Glomerular endothelial cell (primary cell): ENCODE results near the genes FAM131B and ZNF425.

- RAMPAGE, long total RNA = no peak
Measured at GRCh38 chr7:142927435-142927821, 6.1 kb downstream of the TRPV5 start.

DNA sequence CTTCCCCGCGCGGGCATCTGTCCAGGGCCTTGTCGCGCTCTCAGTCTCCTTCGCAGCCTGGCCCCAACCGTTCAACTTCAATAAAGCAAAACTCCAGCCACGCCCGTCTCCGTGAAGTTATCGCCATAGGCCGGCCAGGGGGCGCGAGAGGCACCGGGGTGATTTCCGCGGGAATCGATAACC lies 311 bp upstream of the CASP2 start:
- RAMPAGE, long total RNA = no peak

DNA sequence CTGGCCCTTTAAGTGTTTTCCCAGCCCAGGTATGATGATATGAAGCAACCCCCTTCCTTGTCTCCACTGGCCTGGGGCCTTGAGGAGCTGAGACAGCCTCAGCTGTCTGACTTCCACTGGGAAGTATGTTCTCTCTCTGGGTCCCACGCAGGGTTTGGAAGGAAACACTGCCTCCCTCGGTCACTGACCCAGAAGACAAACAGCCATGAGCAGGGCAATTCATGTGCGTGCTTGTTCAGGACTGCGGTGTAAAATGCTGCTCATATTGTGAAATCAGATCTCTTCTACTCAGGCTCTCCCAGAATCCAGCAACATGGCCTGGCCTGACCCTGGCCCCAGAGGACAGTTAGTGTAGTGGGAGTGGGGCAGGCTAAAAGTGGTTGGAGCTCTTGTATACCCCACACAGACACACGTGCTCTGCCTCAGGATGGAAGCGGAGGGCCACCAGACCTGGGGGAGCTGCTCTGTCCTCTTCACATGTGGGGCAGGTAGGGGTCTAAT lies 2.8 kb downstream of the CLCN1 start:
- RAMPAGE, long total RNA = no peak

DNA sequence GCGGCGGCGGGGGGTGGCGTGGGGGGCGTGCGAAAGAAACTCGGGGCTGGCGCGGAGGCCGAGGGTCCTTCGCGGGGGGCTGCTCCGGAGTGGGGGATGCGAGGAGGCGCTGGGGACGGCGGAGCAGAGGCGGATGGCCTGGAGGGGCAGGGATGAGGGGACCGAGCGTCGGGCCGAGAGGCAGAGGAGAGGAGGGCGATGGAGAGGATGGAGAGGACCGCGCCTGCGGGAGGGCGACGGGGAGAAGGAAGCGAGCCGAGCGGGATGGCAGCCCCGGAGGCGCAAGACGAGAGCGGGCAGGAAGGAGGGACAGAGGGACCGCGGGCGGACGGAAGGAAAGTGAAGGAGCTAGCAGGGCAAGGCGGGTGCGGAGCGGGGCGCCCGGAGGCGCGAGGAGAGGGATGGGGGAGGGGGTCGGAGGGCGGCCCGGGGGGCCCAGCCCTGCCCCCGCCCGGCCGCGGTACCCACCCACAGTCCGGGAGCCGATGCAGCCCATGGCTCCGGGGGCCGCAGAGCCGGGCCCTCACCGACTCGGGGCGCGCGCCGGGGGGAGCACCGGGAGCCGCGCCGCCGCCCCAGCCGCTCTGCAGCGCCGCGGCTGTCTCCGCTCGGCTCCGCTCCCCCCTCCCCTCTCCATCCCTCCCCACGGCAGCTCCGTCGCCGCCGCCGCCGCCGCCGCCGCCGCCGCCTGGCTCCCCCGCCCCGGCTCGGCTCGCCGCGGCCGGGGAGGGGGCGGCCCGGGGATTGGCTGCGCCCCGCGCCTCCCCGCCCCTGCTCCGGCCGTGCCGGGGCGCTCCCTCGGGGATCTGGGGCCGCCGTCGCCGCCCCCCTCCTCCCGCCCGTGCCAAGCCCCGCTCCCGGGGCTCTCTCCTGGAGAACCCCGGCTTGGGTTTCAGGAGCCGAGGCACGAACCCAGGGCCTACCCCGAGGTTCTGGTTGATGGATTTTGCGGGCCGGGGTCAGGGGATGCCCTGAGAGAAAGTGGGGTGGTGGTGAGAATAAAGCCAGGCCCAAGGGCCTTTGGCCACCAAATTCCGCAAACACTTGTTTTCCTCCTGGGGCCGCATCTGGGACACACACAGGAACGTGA lies at the start of gene FAM131B:
TSS of gene FAM131B (minus strand) at position 606 of the 1,090 bp plus-strand sequence.
- RAMPAGE, long total RNA = no peak

GRCh38 chr7:143378695-143379662 lies 2.2 kb upstream of the ZYX start:
- RAMPAGE, long total RNA = no peak

DNA sequence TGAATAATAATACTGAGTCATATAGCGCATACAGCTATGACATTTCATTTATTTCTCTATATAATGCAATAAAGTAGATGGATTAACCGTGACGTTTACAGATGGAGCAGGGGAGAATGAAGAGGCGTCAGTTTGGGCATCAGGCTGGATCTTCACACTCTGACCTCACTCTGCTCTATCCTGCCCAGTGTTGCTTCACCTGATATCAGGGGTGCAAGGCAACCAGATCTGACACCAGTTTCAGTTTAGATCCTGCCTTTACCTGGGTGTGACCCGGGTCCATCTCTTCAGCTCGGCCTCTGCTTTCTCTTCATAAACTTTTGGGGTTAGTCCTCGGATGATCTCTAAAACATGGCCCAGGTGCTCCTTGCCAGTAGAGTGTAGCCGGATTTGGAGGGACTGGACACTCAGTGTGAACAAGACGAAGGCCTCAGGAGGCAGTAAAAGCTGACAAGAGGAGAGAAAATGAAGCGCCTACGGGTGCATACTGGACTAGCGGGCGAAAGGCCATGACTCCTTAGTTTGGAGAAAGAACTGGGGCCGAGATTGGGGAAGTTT lies 1.4 kb upstream of the ZYX start:
- RAMPAGE, long total RNA = no peak

- RAMPAGE, long total RNA = no peak
Measured at GRCh38 chr7:143381410-143381802, 261 bp downstream of the ZYX start.

DNA sequence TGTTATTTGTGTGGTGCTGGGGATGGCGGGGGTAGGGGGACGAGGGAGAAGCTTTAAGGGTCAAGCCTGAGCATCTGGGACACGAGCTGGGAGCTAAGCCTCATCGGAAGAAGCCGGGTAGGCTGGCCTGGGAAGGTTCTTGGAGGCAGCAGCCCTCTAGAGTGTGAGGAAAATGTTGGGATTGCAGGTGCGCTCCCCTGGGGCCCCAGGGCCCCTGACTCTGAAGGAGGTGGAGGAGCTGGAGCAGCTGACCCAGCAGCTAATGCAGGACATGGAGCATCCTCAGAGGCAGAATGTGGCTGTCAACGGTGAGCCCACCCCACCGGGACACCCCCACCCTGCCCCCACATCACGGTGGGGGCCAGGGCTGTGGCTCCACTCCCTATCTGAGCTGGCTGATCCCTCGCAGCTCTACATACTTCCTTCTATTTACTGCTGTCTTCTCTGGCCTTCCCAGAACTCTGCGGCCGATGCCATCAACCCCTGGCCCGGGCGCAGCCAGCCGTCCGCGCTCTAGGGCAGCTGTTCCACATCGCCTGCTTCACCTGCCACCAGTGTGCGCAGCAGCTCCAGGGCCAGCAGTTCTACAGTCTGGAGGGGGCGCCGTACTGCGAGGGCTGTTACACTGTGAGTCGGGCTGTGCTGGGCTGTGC lies 7.0 kb downstream of the ZYX start:
- RAMPAGE, long total RNA = no peak

DNA sequence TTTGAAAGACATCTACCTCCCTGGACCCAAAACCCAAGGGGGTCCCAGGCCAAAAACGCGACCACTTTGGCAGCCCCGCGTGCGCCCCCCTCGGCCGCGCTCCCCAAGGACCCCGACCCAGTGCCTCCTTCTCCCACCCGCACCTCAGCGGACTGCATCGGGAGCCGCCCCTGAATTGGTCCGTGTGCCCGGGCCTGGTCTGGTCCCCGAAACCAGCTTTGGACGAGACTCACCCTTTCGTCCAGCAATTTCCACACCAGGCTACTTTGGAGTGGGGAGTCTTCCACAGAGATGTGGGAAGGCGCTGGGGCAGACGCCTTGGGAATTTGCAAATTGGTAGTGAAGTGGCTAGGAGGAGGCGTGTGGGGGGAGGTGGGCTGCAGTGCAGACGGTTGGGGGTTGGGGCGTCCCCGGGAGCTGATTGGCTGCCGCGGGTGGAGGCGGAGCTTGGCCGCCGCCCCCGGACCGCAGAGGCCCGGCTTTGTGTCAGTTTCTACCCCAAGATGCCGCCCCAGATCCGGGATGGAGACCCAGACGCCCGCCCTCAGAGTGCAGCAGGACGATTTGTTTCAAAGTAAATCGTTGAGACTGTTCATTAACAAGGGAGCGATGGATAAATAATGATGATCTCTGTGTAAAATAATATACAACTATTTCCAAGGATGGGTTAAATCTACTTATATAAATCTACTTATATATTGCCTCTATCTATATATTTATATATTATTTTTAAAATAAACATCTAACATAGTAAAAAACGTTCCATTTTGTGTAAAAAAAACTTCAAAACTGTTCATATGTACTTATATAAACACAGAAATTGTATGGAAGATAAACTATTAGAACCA lies 16.8 kb downstream of the TCAF1 start:
- RAMPAGE, long total RNA = no peak

GRCh38 chr7:144908820-144909330 lies 73.0 kb upstream of the TPK1 start:
- RAMPAGE, long total RNA = no peak

GRCh38 chr7:145681207-145681557 lies 435.4 kb upstream of the CNTNAP2 start:
- RAMPAGE, long total RNA = no peak

- RAMPAGE, long total RNA = no peak
Measured at GRCh38 chr7:148268137-148268406, 322.5 kb upstream of the C7orf33 start.

DNA sequence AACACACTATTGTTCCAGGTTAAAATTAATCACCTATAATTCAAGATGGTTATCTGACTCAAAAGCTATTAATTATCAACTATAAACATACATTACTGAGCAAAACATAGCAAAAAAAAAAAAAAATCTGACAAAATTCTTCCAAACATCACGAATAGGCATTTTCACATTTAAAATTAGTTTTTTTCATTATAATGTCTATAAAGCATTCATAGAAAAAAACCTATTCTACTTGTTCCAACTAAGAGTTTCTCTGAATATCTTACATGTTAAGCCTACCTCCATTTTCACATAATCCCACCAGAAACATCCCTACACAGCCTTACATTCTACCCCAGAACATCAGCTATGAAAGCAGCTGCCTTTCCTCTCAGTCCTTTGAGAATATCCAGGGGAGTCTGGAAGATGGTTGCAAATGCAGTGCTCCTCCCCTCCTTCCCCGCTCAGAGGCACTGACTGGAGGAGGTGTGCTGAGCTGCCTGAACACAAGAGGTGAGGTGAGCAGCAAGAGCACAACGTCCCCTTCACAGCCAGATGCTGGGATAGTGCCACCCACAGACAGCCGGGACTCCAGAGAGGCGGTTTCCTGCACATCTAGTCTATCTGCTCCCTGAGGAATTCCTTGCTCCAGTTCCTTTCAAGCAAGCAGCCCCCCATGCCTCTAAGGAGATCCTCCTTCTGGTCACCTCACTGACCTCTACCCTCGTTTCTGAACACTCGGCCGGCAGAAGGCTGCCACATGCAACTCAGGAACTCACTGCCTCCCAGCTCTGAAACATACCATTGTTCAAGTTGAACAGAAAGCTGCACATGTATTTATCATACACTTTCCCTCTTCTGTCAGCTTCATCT lies 74.3 kb downstream of the EZH2 start:
- RAMPAGE, long total RNA = no peak

- RAMPAGE, long total RNA = no peak
Measured at GRCh38 chr7:148941716-148942366, 57.8 kb upstream of the EZH2 start.

DNA sequence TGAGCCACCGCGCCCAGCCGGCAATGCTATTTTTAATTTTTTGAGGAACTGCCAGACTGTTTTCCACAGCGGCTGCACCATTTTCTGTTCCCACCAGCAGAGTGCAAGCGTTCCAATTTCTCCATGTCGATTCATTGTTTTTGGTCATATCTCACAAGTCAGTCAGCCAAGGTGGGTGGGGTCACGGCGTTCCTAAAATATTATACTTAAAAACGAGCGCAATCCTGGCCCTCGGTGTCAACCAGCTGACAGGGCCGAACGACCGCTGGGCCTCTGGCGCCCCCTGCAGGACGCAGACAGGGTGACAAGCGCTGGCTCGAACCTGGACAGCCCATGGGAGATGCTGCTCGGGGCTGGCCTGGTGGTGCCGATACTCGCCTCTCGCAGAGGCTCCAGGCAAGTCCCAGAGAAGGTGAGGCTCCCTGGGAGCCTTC lies 61.6 kb downstream of the PDIA4 start:
- RAMPAGE, long total RNA = no peak

- RAMPAGE, long total RNA = no peak
Measured at GRCh38 chr7:149002802-149003253, 25.5 kb downstream of the PDIA4 start.

- RAMPAGE, long total RNA = no peak
Measured at GRCh38 chr7:149065482-149066249, 24.9 kb downstream of the ZNF786 start.

GRCh38 chr7:149126138-149126535 lies at the start of gene ZNF425:
Gene ZNF425, minus strand, starts transcription at chr7:149126324.
- RAMPAGE, long total RNA = start-site peak on the minus strand at chr7:149126258-149126346, 29 and 18 reads in 2 replicates

DNA sequence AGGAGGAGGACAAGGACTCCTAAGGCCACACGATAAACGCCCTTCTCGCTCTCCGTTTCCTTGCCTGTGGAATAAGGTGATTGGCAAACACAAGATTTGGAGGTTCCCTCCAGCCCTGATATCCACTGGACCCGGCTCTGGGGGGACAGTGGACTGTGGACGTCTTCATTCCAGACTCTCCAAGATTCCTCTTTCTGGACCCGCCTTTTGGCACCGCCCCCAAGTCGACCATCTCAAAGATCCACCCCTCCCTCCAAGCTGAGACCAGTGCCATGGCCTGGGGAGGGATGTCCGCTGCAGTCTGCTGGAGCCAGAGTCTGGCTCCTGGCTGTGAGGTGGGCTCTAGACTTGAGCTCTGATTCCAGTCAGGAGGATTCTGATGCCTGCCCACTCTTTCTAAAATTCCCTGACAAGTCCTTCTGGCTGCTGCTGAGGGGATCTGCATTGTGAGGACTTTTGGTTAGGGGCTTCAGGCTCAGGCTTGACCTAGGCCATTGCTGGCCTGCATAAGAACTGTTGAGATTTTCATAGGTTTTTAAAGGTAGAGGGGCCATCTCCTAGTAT lies 23.7 kb downstream of the ZNF783 start:
- RAMPAGE, long total RNA = no peak

- RAMPAGE, long total RNA = no peak
Measured at GRCh38 chr7:149375600-149376128, 85.2 kb downstream of the ZNF777 start.